NALM6 (cell line): Measurements from ENCODE around the genes CRYBG3, CPOX, DCBLD2 and FILIP1L.

- PRO-cap: bidirectional peak, plus-strand start at chr3:97822051, minus-strand start at chr3:97821845
These were observed at the start of gene CRYBG3 for GRCh38 chr3:97821729-97822930. Gene CRYBG3 (plus strand): TSS chr3:97822011.

DNA sequence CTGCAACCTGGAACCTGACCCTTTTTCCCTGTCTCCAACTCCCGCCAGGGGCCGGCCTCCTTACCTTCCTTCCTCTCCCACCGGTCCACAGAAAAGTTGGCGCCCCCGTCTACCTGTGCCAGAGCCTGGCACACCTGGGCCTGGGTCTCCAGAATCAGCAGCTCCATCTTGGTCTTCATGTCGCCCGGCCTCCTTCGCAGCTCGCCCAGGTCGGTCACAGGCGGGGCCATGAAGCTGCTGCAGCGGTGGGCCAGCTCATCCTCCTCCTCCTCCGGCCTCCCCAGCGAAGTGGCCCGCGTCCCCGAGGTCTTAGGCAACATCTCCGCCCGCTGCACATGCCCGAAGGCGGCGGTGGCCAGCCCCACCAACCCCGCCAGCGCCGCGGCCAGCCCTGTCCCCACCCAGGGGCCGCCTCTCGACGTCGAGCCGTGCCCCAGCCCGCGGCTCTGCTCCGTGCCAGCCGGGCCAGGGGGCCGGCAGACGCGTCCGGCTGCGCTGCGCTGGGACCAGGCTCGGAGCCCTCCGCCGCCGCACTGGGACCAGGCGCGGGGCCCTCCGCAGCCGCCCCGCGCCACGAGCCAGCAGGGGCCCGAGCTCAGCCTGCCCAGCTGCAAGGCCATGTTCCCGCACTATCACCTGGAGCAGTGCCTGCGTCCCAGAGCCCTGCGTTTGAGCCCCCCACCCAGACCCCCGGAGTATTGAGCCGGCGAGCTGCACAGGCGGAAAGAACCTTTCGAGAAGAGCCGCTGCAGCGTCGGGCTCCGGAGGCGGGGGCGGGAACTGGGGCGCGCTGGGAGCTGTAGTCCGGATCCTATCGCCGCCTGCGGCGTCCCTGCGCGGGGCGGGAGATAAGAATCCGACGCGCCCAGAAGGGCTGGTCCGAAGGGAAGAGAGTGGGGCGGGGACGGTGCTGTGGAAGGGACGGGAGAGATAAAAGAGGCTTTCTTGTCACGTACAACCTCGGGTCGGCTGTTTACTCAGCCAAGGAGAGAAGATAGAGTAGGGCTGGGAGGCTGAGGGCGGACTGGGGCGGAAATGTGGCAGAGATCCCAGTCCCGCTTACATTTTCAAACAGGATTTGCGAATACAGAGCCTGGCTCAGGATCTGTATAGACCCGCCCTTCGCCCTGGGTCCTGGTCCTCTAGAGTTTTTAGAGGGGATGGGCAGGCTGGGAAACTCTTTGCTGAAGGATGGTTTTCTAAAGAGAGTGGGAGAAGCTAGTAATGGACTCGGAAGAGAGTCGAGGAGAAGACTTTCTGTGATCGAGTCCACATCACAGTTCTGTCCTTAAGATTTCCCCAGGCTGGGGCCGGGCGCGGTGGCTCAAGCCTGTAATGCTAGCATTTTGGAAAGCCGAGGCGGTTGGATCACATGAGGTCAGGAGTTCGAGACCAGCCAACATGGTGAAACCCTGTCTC lies at the start of gene CPOX:
CPOX (minus strand) TSS at position 727 of the 1,419 bp plus-strand sequence.
- PRO-cap: bidirectional peak, plus-strand start at position 878 of the sequence, minus-strand start at position 742 of the sequence

DNA sequence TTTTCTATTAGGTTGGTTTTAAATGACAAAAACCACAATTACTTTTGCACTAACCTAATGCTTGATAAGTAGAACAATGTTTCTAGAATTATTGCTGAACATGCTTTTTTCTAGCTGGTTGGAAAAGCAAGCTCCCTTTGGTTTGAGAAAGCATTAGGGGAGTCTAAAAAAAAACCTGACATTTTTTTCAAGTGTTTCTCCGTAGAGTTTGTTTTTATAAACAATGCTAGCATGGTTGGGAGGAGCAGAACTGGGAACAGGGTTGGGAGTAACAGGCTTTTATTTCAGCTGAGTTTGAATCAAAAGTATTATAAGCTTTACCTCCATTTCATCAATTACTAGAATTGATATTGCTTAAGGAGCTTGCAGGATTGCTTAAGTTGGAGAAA lies 1.0 kb downstream of the ST3GAL6 start:
- PRO-cap: no peak

DNA sequence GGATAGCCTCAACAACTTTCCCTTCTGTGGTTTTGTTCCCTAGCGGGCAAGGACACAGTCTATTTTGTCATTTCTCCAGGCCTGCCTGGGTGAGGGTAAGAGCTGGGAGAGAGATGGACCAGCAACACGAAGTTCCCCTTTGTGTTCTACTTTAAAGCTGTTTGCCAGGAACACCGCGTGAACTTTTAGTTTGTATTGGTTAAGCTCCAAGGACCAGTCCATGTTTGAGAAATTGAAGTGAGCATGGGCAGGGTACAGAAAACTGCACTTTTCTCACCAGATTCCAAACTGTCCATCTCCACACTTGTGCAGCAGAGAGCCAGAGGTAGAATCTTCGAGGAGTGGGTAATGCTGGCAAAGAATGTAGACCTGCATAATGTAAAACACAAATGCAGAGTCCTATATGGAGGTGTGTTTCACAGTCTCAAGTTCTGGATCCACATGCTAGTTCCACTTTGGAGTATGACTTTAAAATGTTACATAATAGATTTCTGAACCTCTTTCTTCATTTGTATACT lies 21.1 kb downstream of the ST3GAL6 start:
- PRO-cap: no peak

DNA sequence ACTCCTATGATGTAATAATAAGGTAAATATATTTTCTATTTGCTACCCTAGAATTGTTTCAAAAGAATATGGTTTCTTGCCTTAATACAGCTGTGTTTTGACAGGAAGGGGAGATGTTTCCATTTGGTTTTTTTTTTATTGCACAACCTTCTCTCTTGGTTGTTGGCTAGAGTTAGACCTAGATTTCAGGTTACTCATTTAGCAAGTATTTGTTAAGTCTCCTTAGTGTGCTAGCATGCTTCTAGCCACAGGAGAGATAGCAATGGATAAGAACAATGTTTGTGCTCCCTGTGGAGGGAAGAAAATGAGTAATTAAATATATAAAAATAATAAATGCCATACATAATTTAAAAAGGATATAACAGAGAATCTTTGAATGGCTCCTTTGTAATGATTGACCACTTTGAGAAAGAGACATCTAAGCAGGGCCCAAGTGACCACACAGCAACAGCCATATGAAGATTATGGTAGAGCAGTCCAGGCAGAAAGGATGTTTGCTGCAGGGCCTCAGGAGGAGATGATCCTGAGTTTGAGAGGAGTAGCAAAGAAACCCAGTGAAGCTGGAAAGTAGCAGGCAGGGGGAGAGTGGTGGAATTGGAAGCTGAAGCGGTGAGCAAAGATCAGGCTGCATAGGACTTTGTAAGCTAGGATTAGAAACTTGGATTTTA lies 22.0 kb downstream of the ST3GAL6 start:
- PRO-cap: no peak

GRCh38 chr3:98872079-98872449 lies 29.4 kb downstream of the DCBLD2 start:
- PRO-cap: no peak

GRCh38 chr3:98900625-98901819 lies at the start of gene DCBLD2:
Gene DCBLD2 (minus strand): TSS chr3:98901695.
- PRO-cap: bidirectional peak, plus-strand start at chr3:98902014, minus-strand start at chr3:98901682

DNA sequence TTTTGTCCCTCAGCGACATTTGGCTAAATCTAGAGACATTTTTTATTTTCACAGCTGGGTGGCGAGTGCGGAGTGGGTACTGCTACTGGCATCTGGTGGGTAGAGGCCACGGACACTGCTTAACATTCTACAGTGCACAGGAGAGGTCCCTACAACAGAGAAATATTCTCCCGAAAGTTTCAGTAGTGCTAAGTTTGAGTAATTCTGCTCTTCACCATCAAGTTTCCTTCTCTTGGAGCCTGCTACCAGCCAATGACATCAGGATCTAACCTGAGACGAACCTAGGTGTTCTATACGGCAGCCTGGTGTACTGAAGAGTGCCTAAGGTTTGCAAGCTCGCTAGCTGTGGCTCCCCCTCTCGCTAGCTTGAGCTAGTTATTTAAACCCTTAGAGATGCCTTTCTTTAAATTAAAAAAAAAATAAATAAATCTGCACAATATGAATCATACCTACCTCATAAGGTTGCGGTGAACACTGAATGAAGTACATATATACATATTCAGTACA lies 1.5 kb upstream of the COL8A1 start:
- PRO-cap: no peak

- PRO-cap: no peak
These were observed 53.6 kb downstream of the COL8A1 start for GRCh38 chr3:99692068-99692267.

- PRO-cap: no peak
These were observed 28.3 kb downstream of the CMSS1 start for GRCh38 chr3:99846041-99846279.

DNA sequence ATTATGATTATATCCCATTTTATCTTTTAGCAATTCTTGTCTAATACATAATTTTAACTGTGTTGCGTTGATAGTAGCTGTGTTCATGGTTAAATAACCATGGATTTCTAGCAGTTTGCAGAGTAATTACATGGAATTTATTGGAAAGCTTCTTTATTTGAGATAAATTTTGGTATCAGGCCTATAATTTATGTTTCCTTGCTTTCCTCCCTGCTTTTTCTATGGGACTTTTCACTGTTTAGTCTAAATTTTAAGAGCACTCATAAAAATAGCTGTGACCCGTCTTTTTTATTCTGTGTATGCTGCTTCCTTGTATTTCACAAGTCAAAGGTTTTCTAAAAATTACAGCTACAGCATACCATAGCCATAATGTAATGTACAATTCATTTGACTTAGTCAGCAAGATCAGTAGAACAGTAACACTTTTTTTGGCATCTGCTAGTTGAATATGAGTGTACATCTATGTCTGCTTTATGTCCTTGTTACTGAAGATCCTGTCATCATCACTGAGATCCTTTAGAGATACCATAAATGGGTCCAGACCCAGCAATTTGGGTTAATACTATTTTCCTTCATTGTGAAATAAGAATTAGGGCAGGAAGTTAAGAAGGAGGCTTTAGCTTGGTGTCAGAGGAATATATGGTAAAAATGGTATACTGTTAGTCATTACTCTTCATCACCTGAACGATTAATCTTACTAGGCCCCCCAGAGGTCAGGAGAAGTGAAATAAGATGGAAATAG lies 42.1 kb downstream of the CMSS1 start:
- PRO-cap: no peak

GRCh38 chr3:100023884-100024216 lies 90.5 kb downstream of the FILIP1L start:
- PRO-cap: no peak

DNA sequence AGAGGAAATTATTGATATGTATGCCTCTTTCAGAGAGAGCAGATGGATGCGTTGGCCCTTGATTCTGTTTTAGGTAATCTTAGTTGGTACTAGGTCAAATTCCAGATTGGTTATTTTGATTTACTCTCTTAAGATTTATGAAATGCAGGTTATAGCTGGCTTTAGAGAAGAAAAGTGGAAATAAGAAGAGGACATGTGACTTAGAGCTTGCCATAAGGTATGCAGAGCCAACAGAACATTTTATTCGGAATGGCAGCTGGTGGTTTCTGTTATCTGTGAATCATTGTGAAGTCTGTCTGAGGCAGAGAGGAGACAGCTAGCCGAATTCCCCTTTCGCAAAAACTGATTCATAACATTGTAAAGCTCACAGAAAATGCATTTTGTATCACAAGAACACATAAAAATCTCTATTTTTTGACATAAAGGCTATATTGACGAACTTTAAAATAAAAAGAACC lies 82.1 kb downstream of the FILIP1L start:
- PRO-cap: no peak

DNA sequence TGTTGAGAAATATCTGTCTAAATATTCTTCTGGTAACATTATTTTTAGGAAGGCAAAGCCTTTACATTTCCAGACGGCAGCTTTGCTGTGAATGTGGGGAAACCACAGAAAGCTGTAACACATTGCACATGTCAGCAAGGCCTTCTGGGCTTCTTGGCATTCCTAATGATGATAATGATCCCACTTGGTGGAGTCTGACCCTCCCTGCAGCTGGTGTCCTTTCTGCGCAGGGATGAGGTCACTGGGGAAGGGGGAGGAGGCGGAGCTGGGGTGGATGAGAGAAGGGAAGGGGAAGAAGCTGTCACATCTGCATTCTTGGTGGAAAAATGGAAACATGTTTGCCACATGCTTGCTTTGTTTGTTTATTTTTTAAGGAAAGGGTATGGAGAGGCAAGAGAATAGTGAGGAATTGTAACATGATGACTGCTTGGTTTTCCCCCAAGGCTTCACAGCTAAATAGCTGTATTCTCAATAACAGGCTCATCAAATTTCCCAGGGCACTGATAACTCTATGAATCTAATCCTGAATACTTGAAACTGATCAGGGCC lies 68.6 kb downstream of the FILIP1L start:
- PRO-cap: no peak

- PRO-cap: no peak
These were observed at the start of gene FILIP1L for GRCh38 chr3:100114222-100115206. Gene FILIP1L (minus strand): TSS chr3:100114501.

DNA sequence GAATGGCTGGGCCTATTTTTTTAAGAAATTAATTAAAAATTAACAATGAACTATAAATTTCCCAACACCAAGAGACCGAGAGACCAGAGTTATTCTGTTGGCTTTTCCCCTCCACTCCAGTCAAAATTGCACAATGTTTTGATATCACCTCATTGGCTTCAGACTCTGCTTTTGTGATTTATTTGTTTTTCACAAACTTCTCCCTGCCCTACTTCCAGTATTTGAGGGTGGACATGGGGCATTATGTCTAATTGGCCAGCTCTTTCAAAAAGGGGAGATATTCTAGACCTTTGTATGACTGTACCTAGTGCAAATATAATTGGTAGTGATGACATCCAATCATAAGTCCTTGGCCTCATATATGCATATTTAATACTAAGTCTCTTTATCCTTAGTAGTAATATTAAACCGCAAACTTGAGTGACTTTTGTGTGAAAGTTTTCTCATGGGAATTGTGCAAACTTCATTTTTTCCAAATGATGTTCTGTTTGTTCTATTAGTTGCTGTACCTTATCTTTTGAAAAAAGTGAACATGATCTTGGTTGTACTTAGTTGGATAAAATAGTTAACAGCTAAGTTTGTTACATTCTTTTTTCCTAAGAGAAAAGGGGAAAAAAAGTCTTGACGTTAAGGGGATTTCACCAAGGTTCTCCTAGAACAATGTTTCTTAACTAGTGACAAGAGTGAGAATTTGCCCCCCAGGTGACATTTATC lies 43.1 kb downstream of the TMEM45A start:
- PRO-cap: no peak

- PRO-cap: no peak
These were observed 47.8 kb upstream of the ADGRG7 start for GRCh38 chr3:100561487-100562158.

- PRO-cap: unidirectional peak, plus-strand start at chr3:100651033
These were observed 41.4 kb downstream of the ADGRG7 start for GRCh38 chr3:100650855-100651175.

- PRO-cap: no peak
These were observed 11.4 kb upstream of the TFG start for GRCh38 chr3:100697839-100698433.

DNA sequence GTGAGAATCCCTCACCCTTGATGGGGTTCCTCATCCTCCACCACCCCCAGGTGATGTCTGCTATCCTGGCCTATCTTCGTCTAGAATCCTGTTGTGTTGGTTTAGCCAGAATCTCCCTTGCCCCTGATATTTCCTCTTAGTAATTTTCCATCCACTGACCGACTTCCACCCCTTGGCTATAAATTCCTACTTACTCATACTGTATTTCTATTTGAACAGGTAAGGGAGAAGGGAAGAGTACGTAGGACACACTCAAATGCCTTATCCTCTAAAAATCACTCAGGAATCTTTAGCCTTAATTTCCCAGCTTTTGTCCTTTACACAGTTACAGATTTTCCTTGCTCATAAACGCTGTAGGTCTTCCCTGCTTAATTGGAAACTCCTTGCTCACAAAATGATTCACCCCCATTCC lies 643 bp upstream of the TFG start:
- PRO-cap: no peak